Measurements from ENCODE around the gene HRH3.

DNA sequence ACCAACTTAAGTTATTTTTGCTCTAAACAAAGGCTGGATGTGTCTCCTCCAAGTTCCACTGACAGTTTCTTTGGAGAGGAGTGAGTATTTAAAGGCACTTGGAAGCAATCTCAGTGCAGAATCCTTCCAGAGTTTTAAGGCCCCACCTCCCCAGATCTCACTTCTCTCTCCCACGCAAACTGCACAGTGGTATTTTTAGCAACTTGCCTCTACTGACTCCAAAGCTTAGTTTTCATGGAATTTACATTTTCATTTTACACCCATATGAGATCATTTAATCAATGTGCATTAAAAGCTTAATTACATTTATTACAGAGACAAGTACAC, 109.9 kb downstream of the SYCP2 start:
- PRO-cap = no peak

- PRO-cap = no peak
Observed at GRCh38 chr20:60455288-60455767, 497.1 kb downstream of the CDH26 start.

DNA sequence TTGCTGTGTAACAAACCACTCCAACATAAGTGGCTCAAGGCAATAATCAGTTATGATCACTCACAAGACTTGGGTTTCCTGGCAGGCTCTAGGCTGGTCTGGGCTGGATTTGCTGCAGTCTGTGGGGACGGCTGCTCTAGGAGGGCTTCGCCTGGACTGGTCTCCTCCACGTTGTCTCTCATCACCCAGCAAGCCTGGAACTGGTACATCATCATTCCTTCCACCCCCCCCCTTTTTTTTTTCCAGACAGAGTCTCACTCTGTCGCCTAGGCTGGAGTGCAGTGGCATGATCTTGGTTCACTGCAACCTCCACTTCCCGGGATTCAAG, 43.4 kb upstream of the CDH4 start:
- PRO-cap = no peak

GRCh38 chr20:61950670-61951023, 115.0 kb downstream of the TAF4 start:
- PRO-cap = no peak

GRCh38 chr20:62018046-62018395, 47.7 kb downstream of the TAF4 start:
- PRO-cap = no peak

GRCh38 chr20:62051751-62052187, 13.9 kb downstream of the TAF4 start:
- PRO-cap = no peak

- PRO-cap = no peak
Observed at GRCh38 chr20:62063437-62064711, 1.8 kb downstream of the TAF4 start.

- PRO-cap = no peak
Observed at GRCh38 chr20:62126151-62126841, 4.0 kb downstream of the LSM14B start.

GRCh38 chr20:62139221-62140048, 3.8 kb downstream of the PSMA7 start:
- PRO-cap = no peak

GRCh38 chr20:62149231-62150072, 5.9 kb downstream of the SS18L1 start:
- PRO-cap = no peak

DNA sequence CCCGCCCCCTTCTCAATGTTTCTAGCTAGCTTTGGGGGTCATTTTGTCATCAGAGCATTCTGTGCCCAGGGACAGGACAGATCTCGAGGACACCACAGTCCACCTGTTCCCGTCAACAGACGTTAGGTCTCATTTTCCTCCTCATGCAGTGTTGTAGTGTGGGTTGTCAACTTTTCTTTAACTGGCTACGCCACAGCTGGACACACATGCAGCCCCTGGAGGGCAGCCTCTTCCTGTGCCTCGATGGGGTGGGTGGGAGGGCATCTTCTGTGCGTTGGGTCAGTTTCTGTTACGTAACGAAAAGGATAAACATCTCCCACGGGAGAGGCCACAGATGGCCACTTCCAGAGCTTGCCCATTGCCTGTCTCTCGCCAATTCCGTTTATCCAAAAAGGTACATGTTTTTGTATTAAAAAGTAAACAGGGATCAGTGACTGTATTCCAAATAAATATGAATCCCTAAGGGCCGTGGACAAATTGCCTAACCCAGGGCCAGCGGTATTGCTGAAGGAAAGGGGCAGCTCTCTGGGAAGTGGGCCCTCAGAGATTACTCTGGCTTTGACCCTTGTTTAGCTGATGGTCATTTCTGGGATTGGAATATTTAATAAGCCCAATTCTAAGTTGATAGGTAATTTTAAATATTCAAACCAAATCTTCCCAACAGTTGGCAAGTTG, 3.2 kb upstream of the MTG2 start:
- PRO-cap = no peak

GRCh38 chr20:62201440-62202144, 18.5 kb downstream of the HRH3 start:
- PRO-cap = no peak

DNA sequence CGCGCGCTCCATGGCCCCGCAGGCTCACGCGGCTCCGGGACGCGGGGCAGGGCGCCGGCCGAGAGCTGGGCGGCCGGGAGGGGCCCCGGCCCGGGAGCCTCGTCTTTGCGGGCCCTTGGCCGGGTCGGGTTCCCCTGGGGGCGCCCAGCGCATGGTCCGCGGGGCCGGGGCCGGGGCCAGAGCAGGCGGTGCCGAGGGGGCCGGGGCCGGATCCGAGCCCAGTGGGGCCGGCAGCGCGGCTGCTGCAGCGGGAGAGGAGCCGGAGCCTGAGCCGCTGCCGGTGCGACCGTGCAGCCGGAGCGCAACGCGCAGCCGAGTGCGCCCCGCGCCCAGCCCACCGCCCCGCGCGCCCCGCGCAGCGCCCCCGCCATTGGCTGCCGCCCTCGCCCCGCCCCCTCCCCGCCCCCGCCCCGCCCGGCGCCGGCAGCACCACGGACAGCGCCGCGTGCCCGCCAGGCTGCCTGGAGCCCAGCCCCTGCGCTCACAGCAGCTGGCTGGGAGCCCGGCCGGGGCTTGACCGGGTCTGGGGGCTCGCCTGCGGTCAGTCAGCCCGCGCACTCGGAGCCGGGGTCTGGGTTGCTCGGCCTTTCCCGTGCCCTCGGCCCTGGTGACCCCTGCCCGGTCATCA, at the start of gene HRH3:
TSS of gene HRH3 (minus strand) at position 320 of the 628 bp plus-strand sequence.
- PRO-cap = no peak

DNA sequence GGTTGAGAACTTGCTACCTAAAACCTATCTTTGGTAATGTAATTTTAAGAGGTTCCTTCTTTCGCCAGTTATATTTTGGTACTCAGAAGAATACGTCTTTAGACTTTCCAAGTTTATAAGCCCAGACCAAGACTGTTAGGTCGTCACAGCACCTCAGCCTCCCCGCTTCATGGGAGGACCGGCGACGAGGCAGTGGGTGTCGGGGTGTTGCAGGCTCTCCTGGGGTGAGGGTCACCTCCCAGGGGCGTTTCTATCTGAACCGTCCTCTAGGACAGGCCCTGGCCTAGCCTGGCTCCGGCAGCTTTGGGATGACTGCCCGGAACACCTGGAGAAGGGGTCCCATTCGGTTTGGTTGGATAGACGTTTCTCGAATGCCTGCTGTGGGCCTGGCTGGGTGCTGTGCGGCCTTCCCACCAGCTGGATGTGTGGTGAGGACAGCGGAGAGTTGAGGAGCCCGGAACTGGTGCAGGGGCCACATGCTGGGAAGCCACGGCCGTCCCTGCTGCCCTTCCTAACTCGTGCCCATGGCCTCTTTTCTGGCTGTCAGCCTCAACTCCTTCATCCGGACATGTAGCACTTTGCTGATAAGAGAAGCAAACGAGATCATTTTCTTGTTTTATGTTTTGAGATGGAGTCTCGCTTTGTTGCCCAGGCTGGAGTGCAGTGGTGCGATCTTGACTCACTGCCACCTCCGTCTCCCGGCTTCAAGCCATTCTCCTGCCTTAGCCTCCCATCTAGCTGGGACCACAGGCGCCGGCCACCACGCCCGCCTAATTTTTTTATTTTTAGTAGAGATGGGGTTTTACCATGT, 1.1 kb downstream of the OSBPL2 start:
- PRO-cap = no peak

- PRO-cap = no peak
Observed at GRCh38 chr20:62258457-62258970, 20.2 kb downstream of the OSBPL2 start.

DNA sequence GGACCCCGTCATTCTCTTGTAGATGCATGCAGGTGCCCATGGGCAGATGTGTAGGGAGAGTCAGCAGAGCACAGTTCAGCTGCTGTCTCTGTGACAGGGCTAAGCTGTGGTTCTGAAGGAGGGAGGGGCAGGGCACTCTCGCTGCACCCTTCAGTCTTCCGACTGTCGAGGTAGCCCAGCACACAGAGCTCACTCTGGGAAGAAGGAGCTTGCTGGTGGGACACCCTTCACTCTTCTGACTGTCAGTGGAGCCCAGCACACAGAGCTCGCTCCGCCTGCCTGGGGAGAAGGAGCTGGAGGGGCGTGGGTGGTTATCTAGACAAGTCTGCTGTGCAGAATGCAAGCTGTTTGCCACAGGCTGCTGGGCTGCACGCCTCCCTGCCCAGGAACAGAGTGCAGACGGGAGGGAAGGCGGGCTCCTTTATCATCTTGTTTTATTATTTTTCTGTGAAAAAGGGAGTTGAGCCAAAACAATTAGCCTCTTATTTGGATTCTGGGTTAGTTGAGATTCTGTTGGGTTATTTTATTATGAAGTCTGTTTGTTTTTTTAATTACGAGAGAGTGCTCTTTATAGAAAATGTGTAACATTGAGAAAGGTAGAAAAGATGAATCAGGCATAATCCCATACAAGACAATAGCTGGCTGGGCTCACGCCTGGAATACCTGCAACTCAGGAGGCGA, 28.2 kb upstream of the ADRM1 start:
- PRO-cap = no peak

GRCh38 chr20:62330739-62331249, 28.0 kb downstream of the ADRM1 start:
- PRO-cap = no peak

- PRO-cap = no peak
Observed at GRCh38 chr20:62349582-62349950, 17.5 kb downstream of the LAMA5 start.

GRCh38 chr20:62384320-62384717, 2.6 kb upstream of the RPS21 start:
- PRO-cap = no peak

DNA sequence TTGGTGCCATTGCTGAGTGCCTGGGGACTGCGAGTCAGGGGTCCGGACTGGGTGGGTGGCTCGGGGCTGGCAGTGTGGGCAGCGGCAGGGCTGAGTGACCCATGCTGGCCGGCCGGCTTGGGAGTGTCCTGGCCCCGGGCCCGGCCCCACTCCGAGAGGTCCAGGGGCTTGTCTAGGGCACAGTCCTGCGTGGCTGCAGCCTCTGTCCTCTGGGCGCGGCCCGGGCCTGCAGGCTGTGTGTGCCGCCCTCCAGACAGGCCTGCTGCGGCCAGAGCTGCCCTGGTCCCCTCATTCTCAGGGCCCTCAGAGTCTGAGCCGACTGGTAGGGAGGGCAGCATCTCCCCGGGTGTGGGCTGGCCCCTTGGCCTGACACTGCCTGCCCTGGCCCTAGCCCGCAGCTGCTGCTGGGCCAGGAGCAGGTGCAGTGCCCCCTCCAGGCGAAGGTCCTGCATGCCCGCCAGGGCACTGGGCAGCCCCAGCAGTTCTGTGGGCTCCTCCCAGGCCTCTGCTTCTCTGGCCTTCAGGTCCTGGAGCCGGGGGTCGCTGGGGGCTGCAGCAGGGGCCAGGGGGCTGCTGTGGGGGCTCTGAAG, 6.9 kb upstream of the CABLES2 start:
- PRO-cap = no peak

Measured in mesothelial cell of epicardium (in vitro differentiated cells).